ENCODE measurements around the gene NAT9.

DNA sequence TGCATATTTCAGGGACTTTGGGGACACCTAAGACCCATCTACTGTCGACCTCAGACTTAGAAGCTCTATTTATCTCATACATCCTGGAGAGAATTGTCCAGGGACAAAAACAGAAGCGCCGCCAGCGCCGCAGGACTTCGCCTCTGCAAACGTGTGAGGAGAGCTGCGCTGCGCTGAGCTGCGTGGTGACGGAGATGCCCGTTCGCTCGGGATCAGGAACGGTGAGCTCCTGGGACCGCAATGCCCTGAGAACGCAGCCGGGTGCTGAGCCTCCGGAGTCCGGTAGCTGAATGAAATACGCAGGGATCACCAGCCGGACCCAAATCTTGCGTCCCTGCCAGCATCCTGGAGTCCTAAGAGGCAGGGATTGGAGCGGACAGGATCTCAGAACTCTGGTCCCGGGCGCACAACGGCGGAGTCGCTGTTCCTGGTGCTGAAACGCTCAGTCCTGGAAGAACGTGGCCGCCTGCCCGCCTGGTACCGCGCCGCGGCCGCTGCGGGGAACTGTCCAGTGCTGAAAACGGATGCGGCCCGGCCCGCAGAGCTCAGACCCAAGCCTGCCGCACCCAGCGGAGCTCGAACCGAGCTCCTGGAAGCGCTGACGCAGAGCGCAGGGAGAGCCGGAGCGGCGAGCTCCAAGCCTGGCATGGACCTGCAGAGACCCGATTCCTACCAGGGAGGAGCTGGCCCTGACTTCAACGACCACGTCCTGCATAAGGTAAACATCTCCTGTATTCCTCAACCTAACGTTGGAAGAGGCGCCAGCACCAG lies 41.6 kb downstream of the CD300LF start:
- CAGE, long polyA plus RNA, result no peak
- RRBS, result 5% methylated on average over 11 of the region's 58 CpGs

DNA sequence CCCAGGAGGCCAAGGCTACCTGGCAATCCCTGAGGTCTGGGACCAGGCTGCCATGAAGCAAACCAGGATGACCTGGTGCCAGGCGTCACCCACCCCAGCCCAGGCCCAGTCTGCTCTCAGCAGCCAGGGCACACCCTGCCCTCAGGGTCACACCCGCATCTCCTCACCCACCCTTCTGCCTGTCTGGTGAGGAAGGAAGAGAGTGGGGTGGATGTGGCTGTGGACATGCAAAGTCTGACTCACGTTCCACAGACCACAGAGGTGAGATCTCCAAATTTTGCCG lies 6.5 kb upstream of the RAB37 start:
- CAGE, long polyA plus RNA, result no peak
- RRBS, result no CpG with 5 or more reads among the region's 4 CpGs

GRCh38 chr17:74741930-74742609 lies 5.0 kb downstream of the RAB37 start:
- CAGE, long polyA plus RNA, result no peak
- RRBS, result no CpG with 5 or more reads among the region's 6 CpGs

- CAGE, long polyA plus RNA, result no peak
- RRBS, result 15% methylated on average over 6 of the region's 48 CpGs
Measured at GRCh38 chr17:74749319-74750214, 1.1 kb downstream of the NHERF1 start.

DNA sequence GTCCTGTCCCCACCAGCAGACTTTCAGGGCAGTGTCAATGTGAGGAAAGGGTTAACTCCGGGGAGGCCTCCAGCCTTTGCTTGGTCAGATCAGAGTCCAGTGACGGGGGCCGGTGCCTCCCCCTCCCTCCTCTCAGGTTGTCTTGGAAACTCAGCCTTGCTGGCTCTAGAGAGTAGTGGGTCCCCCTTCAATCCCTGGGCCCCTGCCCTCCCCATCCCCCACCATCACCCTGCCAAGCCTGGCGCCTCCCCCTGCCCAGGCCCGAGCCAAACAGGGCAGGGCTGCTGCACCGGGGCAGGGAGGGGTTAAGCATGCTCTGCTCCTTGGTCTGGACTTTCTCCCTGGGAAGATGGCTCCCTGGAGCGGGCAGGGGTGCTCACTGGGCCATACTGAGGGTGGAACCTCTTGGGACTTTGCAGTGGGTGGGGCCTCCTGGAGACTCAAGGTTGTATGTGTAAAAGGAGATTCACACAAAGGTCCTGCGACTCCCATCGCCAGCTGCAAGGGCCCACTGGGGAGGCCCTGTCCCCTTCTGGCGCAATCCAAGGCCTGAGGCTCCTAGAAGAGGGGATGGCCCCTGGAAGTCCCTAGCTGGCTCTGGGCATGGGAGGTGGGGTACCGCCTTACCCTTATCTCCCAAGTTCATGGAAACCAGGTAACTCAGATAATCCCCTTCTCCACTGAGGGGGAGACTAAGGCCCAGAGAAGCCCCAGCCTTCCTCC lies 12.2 kb downstream of the NAT9 start:
- CAGE, long polyA plus RNA, result no peak
- RRBS, result 15% methylated on average over 3 of the region's 11 CpGs

DNA sequence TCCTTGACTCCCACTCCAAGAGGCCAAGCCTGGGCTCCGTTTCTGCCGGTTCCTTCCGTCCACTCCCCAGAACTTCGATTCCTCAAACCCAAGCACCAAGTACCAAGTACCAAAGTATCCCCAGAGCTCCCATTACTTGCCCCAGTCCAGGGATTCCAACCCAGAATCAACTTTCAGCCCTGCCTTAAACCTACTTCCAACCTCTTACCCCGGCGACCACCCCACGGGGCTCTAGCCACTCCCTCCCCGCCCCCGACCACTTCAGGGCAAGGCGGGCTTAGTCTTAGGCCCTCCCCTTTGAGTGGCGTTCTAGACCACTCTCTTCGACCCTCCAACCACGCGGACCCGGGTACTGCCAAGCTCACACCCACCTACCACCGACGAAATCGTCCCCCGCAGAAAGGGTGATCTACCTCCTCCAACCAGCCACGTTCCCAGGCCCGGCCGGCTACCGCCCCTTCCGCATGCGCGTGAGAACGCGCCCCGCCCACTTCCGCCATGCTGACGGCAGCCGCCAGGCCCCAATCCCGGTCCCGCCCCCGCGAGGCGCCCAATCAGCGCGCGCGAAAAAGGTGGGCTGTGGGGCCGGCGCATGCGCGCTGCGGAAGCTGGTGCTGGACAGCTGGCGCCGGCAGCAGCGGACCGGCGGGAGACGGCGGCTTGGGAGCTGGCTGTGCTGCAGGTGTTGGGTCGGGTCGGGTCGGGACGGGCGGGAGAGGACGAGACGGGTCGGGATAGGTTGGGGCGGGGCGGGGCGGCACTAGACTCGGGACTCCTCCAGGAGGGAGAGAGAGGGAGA lies at the start of gene NAT9:
Gene NAT9, minus strand, starts transcription at position 450 of the 799 bp plus-strand sequence.
- CAGE, long polyA plus RNA, result start-site peak on the minus strand centred at position 393 of the sequence, 92 bp wide, 197 and 106 reads in 2 replicates
- RRBS, result 2% methylated on average over 23 of the region's 65 CpGs

GRCh38 chr17:74786053-74786886 lies 10.0 kb downstream of the TMEM104 start:
- CAGE, long polyA plus RNA, result no peak
- RRBS, result 59% methylated on average over 4 of the region's 19 CpGs

DNA sequence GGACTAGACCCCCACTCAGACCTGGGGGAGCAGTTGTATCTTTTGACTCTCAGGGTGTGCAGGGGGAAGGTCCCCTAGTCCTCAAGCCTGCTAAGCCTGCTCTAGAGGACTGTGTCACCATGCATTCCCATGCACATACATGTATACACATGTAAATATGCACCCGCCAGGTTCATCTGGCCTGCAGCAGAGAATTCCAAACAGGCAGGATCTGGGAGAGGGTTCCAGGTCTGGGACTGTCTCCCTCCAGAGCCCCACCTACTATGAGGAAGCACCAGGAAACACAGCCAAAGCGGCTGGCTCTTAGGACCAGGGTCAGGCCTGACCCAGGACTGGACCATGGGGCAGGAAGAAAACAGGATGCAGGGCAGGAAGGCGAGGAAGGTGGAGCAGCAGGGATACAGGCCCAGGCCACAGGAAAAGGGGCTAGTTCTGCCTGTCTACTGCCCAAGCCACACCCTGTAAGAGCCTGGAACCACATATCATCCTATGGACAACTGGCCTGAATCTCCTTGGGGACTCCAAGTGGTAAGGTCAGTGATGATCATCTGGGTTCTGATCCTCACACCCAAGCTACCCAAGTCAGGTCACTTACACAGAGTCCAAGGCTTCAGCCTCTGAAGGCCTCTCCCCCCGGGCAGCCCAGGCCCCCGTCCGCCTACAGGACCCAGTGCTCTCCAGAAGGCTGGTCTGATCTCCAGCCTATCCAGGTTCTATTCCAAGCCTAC lies 2.1 kb downstream of the HID1 start:
- CAGE, long polyA plus RNA, result no peak
- RRBS, result no CpG with 5 or more reads among the region's 6 CpGs

GRCh38 chr17:74991709-74992140 lies 4.3 kb downstream of the CDR2L start:
- CAGE, long polyA plus RNA, result no peak
- RRBS, result no CpG with 5 or more reads among the region's 7 CpGs

DNA sequence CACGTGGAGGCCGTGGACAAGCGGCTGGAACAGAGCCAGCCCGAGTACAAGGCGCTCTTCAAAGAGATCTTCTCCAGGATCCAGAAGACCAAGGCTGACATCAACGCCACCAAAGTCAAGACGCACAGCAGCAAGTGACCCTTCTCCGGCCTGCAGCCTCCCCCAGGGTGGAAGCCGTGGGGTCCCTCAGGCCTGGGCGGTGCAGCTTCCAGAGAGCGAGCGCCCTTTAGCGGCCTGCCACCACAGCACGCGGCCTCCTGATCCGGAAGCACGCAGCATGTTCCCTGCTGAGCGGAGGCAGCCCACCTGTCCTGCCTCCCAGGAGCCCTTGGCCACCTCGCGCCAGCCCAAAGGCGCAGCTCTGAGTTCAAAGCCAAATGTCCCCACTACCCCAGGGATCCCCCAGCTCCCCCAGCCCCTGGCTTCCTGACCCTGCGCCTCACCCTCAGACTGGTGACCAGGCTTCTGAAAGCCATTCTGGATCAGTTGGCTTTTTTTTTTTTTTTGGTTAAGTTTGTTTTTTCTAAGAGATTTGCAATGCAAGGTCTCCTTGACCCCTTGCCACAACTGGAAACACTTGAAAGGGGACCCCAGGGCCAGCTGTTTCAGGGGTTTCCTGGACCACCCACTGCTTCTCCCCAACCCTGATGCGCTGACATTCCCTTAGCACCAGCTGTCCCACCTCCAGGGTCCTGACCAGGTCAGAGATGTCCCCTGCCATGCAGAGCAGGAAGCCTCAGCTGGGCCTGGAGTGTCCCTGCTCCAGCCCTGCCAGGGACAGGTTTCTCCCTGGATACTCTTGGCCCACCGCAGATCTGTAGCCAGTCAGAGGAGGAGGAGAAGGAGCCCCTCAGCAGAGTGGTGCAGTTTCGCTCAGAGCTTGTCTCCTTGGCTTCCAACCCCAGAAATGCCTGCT lies 8.3 kb upstream of the MRPL58 start:
- CAGE, long polyA plus RNA, result no peak
- RRBS, result no CpG with 5 or more reads among the region's 25 CpGs

- CAGE, long polyA plus RNA, result no peak
- RRBS, result no CpG with 5 or more reads among the region's 4 CpGs
Measured at GRCh38 chr17:75048416-75048882, 1.4 kb downstream of the KCTD2 start.

DNA sequence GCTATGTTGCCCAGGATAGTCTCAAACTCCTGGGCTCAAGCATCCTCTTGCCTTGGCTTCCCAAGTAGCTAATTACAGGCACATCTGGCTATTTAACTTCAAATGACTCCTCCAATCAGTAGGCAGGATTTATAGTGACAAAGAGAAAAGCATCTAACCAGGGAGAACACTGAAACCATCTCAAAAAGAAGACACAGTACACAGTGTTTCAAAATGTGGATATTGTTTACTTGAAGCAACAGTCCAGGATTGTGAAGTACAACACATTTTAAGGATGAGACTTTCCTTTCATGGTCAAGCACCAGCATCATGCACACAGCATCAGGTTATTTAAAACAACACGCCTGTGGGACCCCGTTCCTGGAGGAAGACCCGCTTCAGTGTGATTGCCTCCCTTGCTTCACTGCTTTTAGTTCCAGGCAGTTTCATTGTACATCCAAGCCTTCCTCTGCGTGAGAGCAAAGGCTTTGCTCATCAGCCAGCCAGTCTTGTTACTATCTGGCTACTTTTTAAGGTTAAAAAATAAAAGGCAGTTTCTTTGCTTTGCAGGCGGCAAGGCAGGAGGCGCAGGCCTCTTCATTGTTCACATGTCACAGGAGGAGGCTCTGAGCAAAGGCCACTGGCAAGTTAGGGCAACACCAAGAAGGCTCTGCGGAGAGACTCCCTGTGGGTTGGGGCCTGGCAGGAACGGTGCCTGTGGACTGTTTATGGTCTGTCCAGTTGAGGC lies 3.7 kb upstream of the NT5C start:
- CAGE, long polyA plus RNA, result no peak
- RRBS, result no CpG with 5 or more reads among the region's 8 CpGs

DNA sequence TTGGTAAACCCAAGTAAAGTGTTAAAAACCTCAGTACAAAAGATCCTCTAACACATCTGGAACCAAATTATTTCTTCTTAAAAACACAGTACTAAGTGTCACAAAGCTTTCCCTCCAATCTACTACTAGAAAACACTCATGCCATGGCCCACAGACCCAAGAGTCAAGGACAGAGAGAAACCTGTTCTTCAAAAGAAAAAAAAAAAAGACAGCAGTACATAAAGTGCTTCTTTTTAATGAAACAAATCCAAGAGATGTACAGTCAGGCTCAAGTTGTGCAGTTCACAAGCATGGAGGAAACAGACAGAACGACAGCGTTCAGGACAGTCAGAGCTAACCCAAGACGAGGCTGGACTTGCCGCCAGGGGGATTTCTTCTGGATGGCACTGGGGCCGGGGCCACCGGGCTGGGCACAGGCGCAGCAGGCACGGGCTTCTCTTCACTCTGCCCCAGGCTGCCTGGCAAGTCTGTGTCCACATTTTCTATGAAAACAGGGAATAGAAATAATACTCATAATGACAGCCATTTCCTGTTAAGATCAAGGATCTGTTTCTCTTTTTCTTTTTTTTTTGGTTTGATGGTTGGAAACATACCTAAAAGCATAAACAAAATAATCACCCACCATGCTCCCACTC lies 4.3 kb upstream of the NT5C start:
- CAGE, long polyA plus RNA, result start-site peak on the minus strand centred at position 349 of the sequence, 30 bp wide, 136 and 150 reads in 2 replicates
- RRBS, result no CpG with 5 or more reads among the region's 8 CpGs

GRCh38 chr17:75239568-75240710 lies 21.5 kb downstream of the GGA3 start:
- CAGE, long polyA plus RNA, result no peak
- RRBS, result no CpG with 5 or more reads among the region's 34 CpGs

- CAGE, long polyA plus RNA, result no peak
- RRBS, result no CpG with 5 or more reads among the region's 13 CpGs
Measured at GRCh38 chr17:75255830-75256863, 5.3 kb downstream of the GGA3 start.

DNA sequence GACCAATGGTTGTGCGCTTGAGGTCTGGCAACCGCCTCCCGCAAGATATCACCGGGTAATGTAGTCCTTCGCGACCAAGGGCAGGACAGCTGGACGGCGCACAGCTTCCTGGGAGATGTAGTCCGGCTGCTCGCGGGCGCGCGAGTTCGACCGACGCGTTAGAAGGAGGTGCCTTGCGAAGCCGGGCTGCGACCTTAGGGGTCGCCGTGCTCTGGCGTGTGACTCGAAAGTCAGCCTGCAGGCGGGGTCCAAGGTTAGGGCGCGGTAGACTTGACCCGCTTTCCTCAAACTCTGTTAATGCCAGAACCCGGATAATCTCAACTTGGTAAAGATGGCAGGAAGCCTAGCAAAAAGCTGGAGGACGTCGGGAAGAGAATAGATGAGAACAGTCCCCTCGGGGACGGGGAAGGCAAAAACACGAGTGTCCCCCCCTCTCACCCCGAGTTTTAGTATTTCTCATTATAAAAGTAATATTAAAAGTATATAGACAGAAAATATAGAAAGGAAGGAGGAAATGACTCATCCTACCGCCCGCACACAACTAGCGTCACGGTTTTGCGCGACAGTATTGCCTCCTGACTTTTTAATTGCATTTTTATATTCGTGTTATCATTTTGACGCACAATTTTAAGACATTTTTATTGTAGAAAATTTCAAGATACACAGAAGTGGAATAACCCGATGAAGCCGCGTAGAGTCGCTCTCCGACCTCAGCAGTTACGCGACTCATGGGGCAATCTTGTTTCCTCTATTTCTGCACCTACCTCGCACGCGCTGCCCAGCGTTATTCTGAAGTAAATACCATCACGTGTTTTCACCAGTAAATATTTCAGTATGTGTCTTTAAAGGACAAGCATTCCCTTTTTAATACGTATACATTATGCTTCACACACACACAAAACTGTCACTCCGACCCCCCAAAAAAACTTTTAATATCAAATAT lies 534 bp upstream of the SLC25A19 start:
- CAGE, long polyA plus RNA, result no peak
- RRBS, result 2% methylated on average over 17 of the region's 58 CpGs

- CAGE, long polyA plus RNA, result no peak
- RRBS, result no CpG with 5 or more reads among the region's 29 CpGs
Measured at GRCh38 chr17:75300953-75301983, 12.0 kb upstream of the SLC25A19 start.

DNA sequence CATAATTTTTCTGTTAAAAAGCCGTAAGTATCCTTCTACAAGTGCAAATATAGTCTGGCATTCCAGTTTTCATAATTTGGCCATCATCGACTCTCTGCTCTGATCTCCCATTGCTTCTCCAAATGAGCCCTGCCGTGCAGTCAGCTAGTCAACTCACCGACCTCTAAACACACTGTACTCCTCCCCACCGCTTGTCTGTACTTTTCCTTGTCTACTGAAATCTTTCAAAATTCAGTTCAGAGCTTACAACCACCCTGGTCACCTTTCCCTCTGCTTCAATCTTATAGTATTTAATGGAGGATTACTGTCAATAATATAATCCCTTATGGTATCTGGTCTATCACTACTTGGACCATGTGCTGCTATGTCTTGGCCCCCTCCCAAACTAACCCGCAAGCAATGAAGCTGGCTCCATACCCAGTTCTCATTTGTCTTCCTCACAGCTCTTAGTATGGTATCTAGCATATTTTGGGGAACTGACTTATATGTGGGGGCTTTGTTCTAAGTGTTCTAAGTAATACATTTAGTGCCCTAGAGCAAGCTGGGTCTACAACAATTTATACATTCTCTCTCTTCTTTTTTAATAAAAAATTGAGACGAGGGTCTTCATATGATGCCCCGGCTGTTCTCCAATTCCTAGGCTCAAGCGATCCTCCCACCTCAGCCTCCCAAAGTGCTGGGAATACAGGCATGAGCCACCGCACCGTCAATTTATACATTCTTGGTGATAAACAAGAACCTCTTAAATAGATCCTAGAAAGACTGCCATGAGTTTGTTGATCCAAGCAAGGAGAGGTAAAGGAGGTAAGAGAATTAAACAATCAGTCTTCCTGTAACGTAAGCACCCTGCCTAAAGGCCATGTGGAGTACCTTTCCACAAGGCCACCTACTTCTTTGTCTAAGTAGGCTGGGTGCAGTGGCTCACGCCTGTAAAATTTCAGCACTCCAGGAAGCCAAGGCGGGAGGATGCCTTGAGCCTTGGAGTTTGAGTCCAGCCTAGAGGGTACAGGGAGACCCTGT lies 52.9 kb upstream of the SLC25A19 start:
- CAGE, long polyA plus RNA, result no peak
- RRBS, result no CpG with 5 or more reads among the region's 14 CpGs

DNA sequence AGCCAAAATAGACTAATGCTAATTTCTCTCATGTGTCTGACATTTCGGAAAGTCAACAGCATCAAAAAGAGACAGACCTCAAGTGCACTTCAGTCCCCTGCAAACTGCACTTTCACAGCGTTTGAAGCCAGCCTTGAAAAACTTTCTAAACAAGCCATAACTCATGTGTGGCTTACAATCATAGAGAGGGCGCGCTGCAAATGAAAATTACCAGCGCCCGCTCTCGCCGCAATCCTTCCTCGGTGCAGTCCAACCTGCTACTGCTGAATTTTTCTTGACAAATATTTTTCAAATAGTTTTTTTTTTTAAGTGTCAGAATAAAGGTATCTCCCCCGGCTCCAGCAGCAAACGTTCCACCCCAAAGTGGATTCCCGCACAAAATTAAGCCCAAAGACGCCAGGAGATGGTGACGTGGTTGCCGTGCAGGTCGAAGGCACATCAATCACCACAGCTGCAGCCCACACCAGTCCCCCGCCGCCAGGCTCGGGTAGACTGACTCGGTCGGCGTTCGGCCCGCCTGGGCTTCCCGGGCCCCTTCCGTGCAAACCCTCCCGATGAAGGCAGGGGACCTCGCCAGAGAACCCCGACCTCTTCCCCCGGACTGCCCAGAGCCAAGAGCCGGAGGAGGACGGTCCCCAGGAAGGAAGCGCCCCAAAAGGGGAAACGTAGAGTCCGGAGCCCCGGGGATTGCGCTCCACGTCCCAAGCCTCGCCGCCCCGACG lies 652 bp downstream of the GRB2 start:
- CAGE, long polyA plus RNA, result no peak
- RRBS, result 2% methylated on average over 18 of the region's 42 CpGs

DNA sequence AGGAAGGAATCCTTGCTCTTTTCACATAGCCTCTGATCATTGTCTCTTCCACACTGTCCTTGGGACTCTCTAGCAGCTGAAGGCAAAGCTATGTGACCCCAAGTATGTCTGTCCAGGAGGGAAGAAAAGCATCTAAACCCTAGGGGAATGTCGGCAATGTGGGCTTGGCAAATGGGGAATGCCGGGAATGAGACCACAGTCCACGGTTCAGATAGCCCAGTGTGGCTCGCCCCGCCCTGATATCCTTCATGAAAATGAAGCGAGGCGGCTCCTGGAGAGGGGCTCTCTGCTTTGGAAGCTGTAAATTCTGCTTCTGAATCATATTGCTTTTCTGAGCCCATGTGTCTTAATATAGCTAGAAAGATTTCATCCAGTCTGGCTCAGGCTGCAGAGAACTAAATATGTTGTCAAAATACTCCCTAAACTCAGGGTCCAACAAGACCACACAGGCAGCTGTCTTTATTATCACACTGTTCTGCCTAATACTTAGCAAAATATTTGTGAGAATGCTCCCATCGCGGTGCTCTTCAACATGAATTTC lies 25.0 kb upstream of the GRB2 start:
- CAGE, long polyA plus RNA, result no peak
- RRBS, result no CpG with 5 or more reads among the region's 9 CpGs

All from AG04450 (cell line).